Gallbladder (tissue), 1 donor: ENCODE results near the gene ACYP1.

DNA sequence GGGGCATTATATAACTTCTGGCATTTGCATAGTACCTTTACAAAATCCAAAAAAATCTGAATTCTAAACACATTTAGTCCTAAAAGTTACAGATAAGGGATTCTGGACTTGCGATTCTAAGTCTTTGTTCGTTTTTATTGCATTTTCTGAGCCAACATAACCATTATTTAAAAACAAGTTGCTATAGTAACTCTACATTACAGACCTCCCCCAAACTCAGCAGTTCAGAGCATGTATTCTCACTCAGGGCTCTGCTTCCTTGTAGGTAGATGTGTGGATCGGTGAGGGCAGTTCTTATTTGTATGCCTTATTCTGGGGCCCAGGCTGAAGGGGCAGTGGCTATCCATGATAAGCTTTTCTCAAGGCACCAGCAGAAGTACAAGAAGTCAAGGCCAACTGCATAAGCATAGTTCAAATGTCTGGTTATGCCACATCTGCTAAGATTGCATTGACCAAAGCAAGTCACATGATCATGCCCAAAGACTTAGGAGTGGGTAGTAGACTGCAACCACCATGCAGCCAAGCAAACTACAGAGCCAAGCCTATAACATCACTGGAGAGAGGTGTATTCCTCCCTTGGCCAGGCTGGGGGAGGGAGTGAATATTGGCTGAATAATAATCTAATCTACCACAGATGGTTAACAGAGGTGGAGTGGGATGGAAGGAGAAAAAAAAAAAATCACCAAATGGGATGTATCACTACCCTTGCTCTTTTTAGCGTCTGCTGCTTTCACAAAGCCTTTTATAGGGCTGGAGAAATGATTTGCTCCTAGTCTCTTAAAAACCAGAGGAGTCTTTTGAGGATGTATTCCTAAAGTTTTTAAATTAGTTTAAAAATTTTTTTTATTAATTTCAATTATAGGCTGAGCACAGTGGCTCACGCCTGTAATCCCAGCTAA lies 4.6 kb downstream of the PSEN1 start:
- PRO-cap: no peak

GRCh38 chr14:73168261-73168728 lies 32.0 kb downstream of the PSEN1 start:
- PRO-cap: no peak

GRCh38 chr14:73659324-73659711 lies 14.5 kb downstream of the DNAL1 start:
- PRO-cap: no peak

DNA sequence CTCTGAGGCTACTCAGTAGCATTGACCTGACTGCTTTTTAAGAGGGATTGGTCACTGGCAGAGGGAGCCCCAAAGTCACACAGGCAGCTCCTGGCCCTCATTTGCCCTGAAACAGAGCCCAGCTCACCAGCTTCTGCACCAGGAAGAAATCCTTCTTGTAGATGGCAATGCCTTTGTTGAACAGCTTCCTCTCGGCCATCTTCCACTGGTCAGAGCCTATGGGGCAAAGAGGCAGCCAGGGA lies 10.9 kb upstream of the PNMA1 start:
- PRO-cap: no peak

GRCh38 chr14:73757567-73758281 lies 2.4 kb downstream of the MIDEAS start:
- PRO-cap: unidirectional peak, plus-strand start at chr14:73758201

GRCh38 chr14:73758303-73759238 lies 1.5 kb downstream of the MIDEAS start:
- PRO-cap: bidirectional peak, plus-strand start at chr14:73758737, minus-strand start at chr14:73758441; bidirectional peak, plus-strand start at chr14:73759098, minus-strand start at chr14:73759049

- PRO-cap: bidirectional peak, plus-strand start at chr14:73772154, minus-strand start at chr14:73771925
Measured at GRCh38 chr14:73771822-73772245, 11.7 kb upstream of the MIDEAS start.

- PRO-cap: bidirectional peak, plus-strand start at chr14:73790379, minus-strand start at chr14:73790093
Measured at GRCh38 chr14:73789799-73790746, 30.0 kb upstream of the MIDEAS start.

DNA sequence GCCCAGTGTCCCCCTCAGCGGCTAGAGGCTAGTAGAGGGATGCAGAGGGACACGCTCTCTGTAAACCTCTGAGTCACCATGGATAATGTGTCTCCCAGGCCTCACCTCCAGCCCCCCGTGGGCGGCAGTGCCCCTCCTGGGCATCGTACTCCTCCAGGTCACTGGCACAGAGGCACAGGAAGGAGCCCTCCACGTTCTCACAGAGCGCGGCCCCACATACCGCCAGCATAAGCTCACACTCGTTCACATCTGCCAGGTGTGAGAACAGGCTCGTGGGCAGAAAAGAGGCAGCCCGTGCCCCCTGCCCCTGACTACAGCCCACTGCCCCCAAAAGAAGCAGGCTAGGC lies 12.4 kb downstream of the ISCA2 start:
- PRO-cap: no peak

- PRO-cap: no peak
Measured at GRCh38 chr14:74609263-74609505, 2.9 kb downstream of the LTBP2 start.

DNA sequence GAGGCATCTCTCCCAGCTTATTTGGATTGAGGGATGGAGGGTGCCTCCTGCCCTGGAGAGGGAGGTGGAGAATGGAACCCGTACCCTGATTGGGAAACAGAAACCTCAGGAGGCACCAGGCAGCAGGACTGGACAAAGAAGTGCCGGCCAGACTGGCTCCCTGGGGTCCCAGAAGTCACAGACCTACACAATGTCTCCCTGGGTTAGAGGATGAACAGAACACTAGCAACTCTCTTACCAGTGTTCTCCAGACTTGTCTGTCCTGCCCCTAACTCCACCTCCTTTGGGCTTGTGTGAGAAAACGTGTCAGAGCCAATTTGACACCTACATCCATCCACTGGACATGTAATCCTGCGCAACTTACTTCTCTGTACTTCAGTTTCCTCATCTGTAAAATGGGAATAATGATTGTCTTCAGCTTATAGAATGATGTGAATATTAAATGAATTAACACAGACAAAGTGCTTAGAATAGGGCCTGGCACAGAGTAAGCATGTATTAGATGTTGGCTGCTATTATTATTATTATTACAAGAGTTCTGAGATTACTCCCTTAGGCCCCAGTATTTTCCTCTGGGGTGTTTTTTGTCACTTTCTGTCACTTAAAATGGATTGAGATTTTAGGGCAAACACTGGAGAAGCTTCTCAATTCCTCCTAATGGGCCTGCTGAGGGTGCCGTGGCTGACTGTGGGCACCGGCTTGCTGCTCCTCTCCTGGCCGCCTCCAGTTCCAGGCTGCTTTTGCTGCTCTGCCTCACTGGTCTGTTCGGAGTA lies 40.9 kb upstream of the LTBP2 start:
- PRO-cap: no peak

DNA sequence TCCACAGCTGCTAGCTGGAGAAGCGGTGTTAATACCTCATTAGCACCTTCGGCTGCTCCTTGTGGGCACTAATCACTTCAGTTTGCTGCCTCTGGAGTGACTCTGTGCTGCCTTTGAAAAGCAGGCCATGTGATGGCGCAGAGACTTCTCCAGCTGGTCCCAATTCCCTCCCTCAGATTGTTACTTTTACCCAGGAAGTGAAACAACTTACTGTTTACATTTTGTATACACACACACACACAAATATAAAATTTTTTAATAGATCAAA lies 41.4 kb upstream of the LTBP2 start:
- PRO-cap: no peak

GRCh38 chr14:74792566-74793056 lies 29.5 kb downstream of the YLPM1 start:
- PRO-cap: no peak

GRCh38 chr14:74883753-74884542 lies 2.2 kb downstream of the DLST start:
- PRO-cap: no peak

DNA sequence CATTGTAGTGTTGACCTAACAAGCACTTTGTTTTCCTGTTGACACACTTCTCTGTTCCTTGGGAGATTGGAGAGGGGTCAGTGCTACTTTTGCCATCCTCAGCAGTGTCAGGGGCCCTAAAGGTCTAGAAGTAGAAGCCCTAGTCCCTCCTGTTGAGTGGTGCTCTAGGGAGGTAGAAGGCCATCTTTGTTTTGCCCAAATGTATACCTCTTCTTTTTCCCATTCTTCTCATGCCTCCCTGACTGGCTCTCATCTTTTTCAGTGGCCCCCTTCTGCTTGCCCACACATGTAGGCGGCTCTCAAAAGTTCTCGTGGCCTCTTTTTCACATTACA lies 17.2 kb downstream of the DLST start:
- PRO-cap: no peak

- PRO-cap: no peak
Measured at GRCh38 chr14:74980596-74981672, 21.8 kb upstream of the EIF2B2 start.

DNA sequence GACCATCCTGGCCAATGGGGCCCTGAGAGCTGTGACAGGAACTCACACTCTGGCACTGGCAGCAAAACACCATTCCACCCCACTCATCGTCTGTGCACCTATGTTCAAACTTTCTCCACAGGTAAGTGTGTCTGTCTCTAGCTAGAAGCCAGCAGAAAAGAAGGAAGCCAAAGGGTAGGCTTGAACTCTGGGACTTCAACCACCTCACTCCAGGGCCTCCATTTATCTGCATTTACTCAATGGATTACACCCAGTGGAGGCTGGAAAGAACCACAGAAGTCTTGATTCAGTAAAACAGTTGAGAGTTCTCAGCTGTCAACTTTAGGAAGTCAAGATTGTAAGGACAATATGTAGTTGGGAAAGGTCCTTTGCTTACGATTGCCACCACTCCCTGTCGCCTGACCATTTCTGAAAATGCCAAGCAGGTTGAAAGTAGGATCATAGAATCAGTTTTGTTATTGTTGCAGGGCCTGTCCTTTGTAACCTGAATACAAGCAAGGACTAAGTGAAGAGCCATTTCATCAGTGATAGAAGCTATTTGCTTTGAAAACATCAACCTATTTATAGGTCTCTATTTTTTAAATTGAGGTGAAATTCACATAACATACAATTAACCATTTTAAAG lies 4.0 kb downstream of the EIF2B2 start:
- PRO-cap: no peak

GRCh38 chr14:75063172-75064409 lies at the start of gene ACYP1:
TSS of gene ACYP1 (minus strand) at chr14:75064024.
- PRO-cap: unidirectional peak, minus-strand start at chr14:75063801; bidirectional peak, plus-strand start at chr14:75064170, minus-strand start at chr14:75064015

- PRO-cap: no peak
Measured at GRCh38 chr14:75113977-75114551, 12.8 kb downstream of the NEK9 start.

GRCh38 chr14:75184015-75184404 lies 7.6 kb upstream of the TMED10 start:
- PRO-cap: no peak